Diencephalon (tissue), 2 donors: Measurements from ENCODE around the genes VAMP4, SLC9C2 and RABGAP1L.

DNA sequence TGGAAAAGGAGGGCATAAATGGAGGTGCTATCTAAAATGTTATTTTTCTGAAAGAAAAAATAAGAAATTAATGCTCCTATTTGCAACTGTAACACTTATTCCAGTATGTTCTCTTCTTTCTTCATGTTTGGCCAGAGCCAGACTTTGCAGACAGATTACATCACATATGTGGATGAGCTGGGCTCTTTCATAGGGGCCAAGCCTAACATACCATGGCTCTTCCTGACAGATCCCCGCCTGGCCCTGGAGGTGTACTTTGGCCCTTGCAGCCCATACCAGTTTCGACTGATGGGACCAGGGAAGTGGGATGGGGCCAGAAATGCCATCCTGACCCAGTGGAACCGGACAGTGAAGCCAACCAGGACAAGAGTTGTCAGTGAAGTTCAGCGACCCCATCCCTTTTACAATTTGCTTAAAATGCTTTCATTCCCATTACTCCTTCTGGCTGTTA lies 24.1 kb upstream of the FMO2 start:
- RAMPAGE, long total RNA = no peak

- RAMPAGE, long total RNA = no peak
Observed at GRCh38 chr1:171187233-171187451, 2.0 kb downstream of the FMO2 start.

DNA sequence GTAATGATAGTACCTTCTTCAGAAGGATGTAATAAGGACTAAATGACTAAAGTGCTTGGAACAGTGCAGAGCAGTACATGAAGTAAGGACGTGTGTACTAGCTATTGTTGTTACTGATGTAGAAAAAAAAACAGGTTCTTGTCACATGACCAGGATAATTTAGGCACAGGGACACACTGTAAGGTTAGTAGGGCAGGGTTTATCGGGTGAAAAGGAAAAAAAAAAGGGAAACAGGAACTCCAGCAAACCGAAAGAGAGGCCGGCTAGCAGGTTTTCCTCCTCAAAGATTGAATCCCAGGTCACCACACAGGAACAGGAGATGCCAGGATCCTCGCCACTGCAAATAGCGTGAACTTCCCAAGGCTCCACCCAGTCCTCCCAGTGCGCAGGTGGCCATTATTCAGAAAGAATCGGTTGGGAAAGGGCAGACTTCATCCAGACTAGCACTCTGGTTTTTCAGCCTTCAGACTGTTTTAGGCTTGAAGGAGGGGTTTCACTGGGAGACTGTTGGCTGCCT lies 63.8 kb upstream of the PRRC2C start:
- RAMPAGE, long total RNA = no peak

GRCh38 chr1:171595928-171596996 lies 25.8 kb upstream of the MYOCOS start:
- RAMPAGE, long total RNA = no peak

- RAMPAGE, long total RNA = start-site peak on the minus strand at chr1:171741793-171742065, 1,754 and 727 reads in 2 replicates
Observed at GRCh38 chr1:171741690-171742288, at the start of gene VAMP4. TSS of gene VAMP4 (minus strand) at chr1:171742065.

GRCh38 chr1:172005795-172006448 lies 164.6 kb downstream of the DNM3 start:
- RAMPAGE, long total RNA = no peak

DNA sequence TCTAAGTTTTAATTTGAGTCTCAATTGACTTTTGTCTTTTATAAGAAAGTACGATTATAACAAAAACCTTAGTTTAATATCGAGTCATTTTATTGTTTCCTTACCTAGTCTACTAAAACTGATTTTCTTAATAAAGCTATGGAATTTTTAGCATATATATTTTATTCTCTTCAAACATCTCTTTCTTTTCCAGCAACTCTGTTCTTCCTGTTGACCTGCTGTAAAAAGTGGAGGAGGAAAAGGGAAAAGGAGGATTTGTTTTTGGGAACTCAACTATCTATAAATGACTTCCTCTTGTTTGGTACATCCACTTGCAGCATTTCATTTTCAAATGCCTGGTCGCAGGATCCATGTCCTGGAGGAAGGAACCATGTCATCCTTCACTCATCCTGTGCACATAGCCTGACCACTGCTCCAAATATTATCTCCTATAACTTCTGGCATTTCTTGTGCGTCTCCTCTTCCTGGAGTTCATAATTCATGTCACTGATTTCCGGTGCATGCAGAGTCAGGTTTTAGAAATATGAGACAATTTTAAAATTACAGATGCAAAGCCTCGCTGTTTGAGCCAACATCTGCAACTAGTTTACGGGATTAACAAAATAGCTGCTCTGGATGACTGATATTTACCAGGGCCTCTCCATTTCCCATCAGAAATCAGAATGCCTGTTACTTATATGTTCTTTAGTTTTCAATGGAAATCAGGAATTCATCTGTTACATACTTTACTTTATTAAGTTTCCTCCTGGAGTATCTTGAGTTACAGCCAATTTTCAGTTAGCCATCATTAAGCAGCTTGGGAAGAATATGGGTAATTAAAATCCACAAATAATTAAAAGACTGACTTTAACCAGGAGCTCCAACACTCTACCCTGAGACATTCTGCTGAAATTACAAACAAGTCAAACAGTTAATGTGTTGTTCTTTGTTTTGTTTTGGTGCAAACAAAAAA lies 268.1 kb downstream of the DNM3 start:
- RAMPAGE, long total RNA = no peak

GRCh38 chr1:172185276-172185762 lies 235.2 kb upstream of the C1orf105 start:
- RAMPAGE, long total RNA = no peak

DNA sequence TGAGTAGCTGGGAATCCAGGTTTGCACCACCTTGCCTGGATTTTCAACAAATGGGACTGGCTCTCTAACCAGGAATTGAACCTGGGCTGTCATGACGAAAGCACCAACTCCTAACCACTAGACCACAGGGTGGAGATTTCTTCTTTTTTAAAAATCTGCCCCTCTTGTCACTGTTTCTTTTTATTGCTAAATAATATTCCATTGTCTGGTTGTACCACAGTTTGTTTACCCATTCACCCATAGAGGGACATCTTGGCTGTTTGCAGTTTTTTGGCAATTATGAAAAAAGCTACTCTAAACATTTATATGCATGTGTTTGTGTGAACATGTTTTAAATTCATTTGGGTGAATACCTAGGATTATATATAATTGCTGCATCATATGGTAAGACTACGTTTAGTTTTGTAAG lies 232.1 kb upstream of the C1orf105 start:
- RAMPAGE, long total RNA = no peak

DNA sequence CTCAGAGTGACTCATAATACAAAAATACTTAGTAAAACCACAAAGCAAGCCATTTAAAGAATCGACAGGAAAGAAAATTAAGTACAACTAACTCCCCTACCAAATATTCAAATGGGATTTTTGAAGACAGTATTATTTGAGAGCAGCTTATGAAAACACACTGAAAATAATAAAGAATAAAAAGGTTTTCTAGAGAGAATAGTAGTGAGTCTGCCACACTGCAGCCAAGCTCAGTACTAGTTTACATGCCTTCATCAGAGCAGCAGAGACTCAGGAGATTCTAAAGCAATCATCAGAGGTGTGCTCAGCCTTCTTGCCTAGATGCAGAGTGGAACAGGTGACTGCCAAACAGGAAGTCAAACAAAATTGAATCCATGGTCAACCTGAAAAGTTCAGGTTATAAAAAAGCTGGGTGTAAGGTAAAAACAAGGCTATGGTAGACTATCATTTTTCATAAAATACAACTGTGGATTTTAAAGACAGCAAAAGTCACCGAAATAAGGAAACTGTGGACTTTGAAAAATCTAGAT lies 165.3 kb upstream of the C1orf105 start:
- RAMPAGE, long total RNA = no peak

GRCh38 chr1:172427162-172427709 lies 6.8 kb downstream of the C1orf105 start:
- RAMPAGE, long total RNA = no peak

DNA sequence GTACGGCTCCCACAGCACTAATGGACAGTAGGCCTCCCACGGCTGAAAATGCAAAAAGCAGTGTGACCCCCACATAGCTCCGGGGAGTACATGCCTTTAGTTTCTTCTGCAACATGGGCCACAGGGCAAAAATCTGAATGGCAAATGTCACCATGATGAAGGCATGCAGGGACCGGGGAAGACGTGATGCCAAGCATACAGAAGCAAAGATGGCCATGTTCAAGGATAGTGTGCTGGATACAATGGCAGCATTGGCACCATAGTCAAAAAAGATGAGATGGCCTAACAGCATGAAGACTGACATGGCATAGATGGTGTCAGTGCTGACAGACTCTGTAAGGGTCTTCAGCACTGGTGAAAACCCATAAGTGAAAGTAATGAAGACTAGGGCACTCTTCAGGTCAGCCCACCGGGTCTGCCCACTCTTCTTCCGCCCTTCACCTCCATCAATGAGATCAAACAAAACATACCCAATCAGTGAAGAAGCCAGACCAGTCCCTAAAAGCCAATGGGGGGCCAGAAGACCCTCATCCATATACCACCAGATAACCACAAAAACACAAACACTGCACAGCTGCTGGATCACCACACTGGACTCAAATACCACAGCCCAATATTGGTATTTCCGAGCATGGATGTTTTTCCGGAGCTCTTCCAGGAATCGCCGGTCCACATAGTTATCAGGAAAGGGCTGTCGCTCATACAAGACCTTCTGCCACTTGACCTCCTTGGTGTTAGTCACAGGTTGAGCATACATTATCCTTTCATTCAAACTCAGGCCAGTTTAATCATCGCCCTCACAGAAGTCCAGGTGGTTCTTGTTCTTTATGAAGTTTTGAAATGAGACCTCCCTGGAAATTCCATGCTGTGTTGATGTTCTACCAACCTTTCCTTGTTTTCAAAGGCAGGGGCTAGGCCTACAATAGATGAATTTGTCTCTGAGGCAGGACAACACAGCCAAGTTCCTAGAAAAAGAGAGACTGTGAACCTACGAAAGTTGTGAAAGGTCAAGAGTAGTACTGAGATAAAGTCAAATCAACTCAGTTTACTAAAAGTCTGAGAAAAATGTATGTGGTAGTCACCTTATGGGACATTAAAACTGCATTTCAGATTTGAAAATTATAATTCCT lies 1.6 kb downstream of the PIGC start:
- RAMPAGE, long total RNA = no peak

DNA sequence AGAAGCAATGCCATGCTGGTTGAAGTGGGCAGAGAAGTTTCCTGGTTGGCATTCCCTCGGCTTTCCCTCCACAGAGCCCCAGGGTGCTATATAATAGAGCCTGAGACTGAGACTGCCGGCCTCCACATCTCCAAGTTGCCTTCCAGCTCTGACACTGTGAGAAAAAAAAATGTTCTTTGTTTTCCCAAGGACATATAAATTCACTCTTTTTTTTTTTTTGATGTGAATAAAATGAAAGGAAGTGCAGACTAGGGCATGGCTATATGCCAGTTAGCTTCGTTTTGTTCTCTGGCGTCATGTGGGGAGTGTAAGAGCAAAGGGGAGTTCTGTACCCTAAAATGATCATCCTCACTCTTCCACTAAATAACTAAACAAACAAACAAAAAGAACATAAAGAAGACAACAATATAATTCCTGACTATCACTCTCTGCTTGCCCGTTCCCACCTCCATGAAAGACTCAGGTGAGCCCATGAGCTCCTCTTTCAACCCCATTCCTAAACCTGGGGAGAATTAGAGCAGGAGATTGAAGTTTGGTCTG lies 101.6 kb downstream of the TNFSF18 start:
- RAMPAGE, long total RNA = no peak

- RAMPAGE, long total RNA = no peak
Observed at GRCh38 chr1:173122826-173123997, 72.5 kb upstream of the TNFSF18 start.

GRCh38 chr1:173410042-173410729 lies 66.9 kb upstream of the PRDX6 start:
- RAMPAGE, long total RNA = no peak

DNA sequence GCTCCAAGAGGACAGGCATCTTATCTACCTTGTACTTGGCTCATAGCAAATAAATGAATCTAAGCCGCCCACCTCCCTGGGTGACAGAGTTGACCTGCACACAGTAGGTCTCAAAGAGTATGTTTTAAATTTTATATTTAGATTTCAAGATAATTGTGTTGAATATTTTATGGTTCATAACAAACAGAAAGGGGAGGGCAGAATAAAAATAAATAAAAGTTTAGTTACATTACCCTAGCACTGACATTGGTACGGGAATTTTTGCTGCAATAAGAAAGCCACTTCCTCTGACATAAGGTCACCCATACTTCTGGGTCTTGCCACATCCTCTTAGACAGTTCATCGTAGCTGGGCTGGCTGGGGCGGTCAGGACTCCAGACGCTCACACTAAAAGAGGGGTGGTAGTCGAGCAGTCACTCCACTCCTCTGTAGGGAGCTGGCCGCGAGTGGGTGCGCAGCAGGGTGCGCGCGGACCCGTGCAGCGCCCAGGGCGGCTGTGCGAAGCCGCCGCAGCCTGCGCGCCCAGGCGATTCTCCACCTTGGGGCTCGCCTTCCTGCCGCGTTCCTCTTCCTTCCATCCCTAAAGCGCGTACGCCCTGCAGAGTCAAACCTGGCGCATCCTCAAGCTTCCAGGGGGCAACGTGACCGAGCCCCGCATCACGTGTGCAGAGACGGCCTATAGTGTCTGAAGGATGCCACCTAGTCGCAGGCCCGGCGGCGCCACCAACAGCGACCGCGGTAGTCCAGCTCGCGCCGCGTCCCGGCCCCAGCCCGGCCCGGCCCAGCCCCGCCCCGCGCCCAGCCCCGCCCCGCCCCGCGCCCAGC lies 524 bp upstream of the PRDX6 start:
- RAMPAGE, long total RNA = no peak

DNA sequence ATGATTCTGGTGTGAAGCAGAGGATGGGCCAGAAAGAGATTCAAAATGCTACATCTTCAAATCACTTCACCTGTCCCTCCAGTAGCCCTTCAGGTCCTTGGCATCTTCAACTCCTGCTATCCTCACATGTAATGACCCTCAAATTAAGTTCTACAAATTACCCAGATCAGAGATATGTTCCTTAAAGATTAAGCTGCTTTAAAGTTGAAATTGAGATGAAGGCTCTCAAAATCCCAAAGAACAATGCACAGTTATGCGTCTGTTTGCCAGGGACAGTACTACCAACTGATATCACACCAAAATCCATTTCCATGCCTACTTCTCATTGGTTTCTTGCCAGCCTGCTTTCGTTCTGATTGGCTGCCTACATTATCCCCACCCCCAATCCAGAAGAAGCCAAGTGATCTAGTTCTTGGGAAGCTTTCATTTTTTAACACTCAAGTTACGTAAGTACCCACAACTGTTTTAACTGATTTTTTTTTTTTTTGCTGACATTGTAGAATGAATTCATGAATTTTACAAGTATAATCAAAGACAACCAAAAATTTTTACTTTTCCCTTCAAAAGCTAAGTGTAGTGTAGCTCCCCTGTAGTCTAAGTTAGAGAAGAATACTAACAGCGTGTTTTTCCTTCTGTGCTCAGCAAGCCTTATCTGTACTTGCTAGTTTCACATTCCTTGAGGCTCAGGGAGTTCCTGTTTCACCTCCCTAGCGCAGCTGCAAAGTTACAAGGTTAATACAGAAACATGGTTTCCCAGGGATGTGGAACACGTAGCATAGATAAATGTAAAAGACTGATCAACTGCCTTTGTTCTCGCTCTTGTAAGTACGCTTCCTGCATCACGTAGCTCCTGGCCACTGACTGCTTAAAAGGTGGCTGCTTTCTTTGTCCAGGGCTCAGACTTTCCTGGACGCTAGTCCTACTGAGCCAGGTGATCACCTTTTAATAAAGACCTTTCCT lies at the start of gene SLC9C2:
SLC9C2 (minus strand) TSS at position 287 of the 960 bp plus-strand sequence.
- RAMPAGE, long total RNA = no peak

- RAMPAGE, long total RNA = no peak
Observed at GRCh38 chr1:173867517-173867935, 654 bp upstream of the ZBTB37 start.

GRCh38 chr1:173946232-173946971 lies 29.3 kb upstream of the SERPINC1 start:
- RAMPAGE, long total RNA = no peak

GRCh38 chr1:174159043-174159716 lies at the start of gene RABGAP1L:
TSS of gene RABGAP1L (plus strand) at chr1:174159520.
- RAMPAGE, long total RNA = no peak